Amniotic epithelial cell (primary cell): ENCODE measurements around the gene POTEE.

GRCh38 chr2:130194906-130195429 lies 3.3 kb downstream of the TUBA3E start:
- RRBS = no CpG with 5 or more reads among the region's 12 CpGs

DNA sequence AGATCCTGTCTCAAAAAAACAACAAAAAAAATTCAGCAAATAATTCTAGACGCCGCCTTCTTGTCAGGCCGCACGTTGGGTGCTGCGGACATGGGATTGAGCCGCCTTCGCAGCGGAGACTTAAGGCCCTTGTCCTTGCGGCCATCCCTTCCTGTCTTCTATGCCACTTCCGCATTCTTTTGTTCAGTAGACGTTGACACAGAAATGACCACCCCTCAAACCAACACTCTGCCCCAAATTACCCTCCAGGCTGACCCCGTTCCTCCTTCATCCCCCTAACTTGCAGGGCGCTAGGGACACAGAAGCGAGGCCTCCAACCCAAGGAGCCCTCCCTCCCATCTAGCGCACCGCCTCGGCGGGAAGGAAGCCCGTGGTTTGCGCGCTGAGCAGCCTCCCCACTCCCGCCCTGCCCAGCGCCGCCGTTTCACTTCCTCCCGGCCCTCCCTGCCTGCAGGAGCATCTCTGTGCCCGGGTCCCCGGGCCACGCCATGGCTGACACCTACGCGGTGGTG lies 16.0 kb downstream of the PTPN18 start:
- RRBS = 3% methylated on average over 4 of the region's 31 CpGs

DNA sequence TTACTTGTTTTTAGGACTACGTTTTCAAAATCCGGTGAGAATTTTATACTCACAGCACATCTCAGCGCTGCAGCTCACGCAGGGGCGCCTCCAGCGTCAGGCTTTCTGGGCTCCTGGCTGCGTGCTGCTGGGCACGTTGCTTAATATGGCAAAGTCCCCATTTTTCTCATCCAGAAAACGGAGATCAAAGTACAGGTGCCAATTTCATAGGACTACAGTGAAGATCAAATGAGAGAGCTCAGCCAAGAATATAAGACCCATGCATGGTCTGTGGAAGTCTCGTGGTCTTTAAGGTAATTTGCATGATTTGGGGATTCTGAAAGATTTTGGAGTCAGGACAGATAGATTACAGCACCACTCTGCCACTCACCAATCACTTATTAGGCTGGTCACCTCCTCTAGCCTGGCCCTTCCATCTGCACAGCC lies 36.2 kb downstream of the PTPN18 start:
- RRBS = no CpG with 5 or more reads among the region's 10 CpGs

DNA sequence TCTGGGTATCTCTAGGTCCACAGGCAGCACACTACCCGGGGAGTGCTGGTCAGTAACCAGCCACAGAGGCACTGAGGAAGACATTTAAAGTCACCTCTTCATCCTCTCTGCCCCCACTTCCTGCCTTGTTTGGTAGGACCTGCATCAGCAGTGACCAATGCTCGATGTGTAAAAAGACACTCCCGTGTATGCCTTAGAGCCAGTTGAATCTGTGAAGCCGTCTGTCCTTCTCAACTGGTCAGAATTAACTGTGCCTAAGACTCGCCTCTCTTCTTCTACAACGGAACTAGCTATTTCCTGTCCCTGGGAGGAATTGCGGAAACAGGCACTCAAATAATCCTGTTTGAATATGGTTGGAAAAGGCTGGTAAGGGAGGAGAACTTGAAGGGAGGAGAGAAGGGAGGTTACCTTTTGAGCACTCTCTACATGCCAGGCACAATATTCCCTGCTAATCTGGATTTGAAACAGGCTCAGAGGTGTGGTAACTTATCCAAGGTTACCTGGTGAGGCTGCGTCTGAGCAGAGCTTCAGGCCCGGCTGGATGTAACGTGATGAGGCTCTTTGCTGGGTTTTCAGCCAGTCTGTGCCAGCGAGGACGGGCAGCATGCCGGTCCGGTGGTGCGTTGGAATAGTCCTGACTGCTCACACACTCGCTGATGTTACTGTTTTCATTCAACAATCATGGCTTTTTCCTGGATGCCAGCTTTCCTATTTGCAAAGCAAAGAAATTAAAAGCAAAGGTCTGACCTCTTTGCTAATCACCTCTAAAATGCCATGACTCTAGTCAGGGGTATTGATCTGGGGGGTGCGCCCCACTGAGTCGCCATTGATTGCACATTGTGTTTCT lies 127.0 kb downstream of the FAM168B start:
- RRBS = 53% methylated on average over 5 of the region's 18 CpGs

DNA sequence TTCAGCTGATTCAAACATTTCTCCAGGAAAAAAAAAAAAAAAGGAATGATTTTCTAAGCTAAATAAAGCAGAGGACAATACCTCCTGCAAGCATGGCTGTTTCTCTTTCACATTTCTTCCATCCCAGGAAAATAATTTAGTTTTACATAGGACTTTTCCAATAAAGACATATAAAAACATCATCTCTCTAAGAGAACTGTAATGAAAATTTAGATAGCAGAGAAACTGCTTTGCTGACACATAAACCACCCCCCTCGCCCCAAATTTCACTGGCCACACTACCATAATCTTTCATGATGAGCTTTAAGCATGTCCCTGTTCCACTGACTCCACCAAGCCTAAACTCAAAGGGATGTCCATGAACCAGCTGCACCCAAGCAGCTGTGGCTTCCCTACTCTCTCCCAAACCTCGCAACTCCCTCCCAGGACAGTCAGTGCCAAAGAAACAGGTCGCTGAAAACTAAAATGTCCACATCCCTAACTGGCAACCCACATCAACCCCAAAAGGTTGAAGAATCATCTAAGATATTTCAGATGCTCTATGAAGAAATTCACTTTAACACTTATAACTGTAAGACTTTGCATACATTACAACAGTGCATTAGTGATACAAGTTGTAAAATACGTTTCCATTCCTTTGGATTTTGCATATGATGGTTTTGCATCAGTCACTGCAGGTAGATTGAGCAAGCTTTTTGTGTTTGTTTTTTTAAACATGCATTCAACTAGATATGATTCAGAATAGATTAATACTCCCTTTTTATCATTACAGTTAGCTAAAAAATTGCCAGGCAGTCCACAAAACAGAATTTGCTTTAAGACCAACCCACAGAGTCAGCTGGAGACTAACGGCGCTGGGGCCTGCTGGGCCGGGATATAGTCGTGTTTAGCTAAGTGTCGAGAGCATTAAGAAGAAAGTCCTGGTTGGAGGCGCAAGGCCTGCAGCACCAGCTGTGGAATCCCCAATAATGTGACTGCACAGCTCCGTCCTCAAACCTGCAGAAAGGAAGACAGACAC lies 41.5 kb downstream of the FAM168B start:
- RRBS = no CpG with 5 or more reads among the region's 11 CpGs

- RRBS = no CpG with 5 or more reads among the region's 3 CpGs
These were observed 28.1 kb downstream of the FAM168B start for GRCh38 chr2:131065179-131065493.

DNA sequence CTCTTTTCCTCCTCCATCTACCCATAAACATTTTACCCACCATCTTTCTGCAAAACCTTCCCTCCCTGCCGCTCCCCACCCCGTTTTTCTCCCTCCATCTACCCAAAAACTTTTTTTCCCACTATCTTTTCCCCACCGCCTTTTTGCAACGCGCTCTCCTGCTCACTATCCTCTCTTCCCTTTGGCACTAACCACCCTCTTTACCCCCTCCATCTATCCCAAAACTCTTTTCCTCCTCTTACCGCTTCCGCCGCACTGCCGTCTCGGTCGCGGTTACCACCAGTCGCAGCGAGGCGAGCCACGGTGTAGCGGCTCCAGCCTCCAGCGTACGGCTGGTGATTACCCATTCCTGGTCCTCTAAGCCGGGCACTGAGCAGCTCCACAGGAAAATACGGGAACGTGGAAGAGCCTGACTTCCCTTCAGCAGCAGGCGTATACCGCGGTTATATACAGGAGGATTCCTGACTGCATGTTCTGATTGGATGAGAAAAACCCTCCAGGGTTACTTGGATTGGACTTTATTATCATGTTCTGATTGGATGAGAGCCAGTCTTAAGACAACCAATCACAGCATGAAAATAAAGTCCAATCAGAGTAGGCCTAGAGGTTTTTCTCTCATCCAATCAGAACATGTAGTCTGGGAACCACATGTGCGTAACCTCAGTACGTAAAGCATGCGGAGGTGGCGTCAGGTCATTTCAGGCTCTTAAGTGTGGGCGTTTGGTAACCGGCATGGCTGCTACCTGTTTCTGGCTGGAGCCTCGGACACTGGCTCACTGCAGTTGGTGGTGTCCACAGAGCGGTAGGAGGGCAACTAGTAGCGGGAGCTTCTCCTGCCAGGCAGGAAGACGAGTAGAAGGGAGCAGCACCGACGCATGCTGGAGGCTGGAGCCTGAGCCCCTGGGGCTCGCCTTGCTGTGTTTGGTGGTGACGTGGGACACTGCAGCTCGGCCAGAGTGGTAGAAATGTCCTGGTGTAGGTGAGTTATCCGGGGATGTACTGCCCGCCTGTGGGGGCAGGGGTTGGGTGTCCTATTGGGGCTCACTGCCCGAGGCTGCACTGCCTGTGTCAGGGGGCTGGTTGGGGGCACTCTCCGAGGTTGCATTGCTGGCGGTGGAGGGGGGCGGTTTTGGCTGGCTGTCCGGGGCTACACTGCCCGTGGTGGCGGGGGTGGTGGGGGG lies at the start of gene POTEE:
Gene POTEE (plus strand): TSS at position 696 of the 1,181 bp plus-strand sequence.
- RRBS = no CpG with 5 or more reads among the region's 49 CpGs

- RRBS = no CpG with 5 or more reads among the region's 15 CpGs
These were observed 9.2 kb upstream of the CCDC74A start for GRCh38 chr2:131518329-131519002.

GRCh38 chr2:131646567-131647306 lies 119.0 kb downstream of the CCDC74A start:
- RRBS = 19% methylated on average over 4 of the region's 48 CpGs

DNA sequence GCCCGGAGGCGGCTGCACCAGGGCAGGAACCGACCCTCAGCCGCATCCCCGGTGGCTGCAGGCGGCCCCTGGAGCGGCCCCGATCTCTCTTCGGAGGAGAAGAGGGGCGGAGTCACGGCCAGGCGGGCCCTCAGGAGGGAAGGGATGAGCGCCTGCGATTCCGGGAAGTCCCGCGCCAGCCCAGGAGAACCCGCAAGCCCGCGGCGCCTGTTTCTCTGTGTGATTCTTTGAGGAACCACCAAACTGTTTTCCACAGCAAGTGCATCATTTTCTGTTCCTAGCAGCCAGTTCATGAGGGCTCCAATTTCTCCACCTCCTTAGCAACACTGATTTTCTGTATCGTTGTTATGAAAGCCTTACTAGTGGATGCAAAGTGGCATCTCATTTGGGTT lies 63.1 kb upstream of the GPR39 start:
- RRBS = 2% methylated on average over 5 of the region's 22 CpGs

DNA sequence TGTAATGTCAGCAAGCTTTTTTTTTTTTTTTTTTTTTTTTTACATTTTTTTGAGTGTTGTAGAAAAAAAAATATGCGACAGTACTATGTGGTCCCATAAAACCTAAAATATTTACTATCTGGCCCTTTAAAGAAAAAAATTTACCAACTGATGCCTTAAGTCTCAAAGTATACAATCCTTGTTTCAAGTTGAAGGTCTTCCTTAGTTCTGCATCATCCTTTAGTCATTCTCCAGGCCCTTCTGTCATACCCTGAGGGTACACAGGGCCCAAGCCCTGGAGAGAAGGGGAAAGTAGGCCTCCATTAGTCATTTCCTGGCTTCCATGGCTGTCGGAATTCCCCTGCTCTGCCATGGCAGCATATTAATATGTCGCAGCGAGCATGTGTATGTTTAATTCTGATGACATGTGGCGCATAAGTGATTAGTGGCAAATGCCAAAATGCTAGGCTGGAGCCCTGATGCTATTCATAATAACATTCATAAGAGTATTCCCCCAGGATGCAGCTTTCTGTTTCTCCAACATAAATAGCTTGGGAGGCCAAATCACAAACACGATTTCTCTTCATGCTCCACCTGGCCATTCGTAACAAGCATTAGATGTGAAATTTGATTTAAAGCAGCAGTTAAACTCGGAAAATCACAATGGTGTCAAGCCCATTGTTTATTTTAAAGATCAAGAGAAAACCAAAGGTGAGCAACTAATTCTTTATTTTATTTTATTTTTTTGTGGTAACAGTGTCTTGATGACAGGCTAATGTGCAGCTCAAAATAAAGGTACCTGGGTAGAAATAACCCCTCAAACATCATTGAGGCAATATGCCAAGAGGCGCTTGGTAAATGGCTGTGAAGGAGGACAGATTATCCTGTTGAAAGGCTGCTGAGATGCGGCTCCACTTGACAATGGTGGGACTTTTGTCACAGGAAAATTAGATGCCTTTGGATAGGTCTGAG lies 22.2 kb downstream of the GPR39 start:
- RRBS = no CpG with 5 or more reads among the region's 10 CpGs

GRCh38 chr2:133265165-133266106 lies 302.8 kb downstream of the NCKAP5 start:
- RRBS = no CpG with 5 or more reads among the region's 28 CpGs

- RRBS = no CpG with 5 or more reads among the region's 1 CpG
These were observed 12.9 kb upstream of the NCKAP5 start for GRCh38 chr2:133581034-133581623.

GRCh38 chr2:133602683-133602914 lies 34.3 kb upstream of the NCKAP5 start:
- RRBS = no CpG with 5 or more reads among the region's 3 CpGs

DNA sequence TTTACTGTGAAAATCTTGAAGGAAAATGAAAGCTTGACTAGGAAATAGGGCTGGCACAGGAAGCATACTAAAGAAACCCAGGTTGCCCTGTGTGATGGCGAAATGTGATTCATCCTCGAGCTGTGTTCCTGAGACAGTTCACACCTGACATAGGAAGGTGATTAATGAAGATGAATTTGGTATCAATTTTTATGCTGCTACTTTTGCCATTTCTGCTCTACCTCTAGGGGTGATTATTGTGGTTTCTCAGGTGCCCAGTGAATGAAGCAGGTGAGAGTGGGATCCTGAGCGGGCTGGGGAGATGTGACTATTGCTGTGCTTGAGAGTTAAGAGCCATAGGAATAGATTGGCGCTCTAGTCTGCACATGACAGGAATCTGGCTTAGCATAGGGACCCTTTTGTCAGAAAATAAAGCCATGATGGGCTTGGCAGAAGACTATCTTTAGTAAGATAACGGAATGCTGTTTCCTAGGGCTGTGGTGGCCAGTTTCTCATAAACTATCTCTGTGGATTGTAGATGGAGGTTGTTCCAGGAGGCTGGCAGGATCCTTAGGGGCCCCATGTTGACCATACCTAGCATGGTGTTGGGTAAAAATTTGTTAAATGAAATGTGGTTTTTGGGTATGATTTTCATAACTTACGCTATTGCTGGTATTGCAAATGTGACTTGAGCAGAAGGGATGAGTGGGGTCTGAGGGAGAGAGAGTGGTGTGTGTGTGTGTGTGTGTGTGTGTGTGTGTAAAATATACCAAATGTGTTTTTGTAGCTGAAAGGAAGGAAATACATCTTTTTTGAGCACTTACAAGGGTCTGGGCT lies 37.1 kb upstream of the MGAT5 start:
- RRBS = no CpG with 5 or more reads among the region's 6 CpGs

GRCh38 chr2:134260265-134260891 lies 6.5 kb downstream of the MGAT5 start:
- RRBS = no CpG with 5 or more reads among the region's 7 CpGs

DNA sequence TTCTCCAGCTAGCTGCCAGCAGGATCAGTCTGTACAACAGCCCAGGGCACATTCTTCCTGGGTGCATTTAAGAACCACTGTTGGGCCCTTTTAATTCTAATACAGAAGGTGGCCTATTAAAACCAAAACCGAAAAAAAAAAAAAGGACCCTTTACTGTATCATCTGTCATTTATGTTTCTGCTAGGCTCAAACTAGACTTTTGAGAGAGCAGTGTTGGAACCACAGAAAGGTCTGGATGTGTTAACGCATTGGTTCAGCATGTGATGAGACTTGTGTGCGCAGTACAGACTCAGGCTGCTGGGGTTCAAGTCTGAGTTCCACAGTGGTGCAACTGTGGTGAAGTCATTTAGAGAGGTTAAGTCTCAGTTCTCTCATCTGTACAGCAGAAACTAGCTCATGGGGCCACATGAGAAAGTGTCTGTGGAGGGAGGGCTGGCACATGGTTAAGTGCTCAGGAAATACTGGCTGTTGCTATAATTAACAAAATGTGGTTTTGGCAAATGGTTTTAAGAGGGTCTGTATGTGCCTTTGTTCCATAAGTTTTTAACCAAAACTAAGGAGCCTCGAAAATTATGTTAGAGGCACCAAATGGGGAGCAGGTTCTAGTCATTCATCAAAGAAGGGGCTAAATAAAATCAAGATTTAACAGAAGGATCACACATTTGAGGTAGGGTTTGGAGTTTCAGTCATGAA lies 29.1 kb downstream of the MGAT5 start:
- RRBS = no CpG with 5 or more reads among the region's 4 CpGs

- RRBS = no CpG with 5 or more reads among the region's 4 CpGs
These were observed 40.8 kb downstream of the MGAT5 start for GRCh38 chr2:134294756-134295046.

DNA sequence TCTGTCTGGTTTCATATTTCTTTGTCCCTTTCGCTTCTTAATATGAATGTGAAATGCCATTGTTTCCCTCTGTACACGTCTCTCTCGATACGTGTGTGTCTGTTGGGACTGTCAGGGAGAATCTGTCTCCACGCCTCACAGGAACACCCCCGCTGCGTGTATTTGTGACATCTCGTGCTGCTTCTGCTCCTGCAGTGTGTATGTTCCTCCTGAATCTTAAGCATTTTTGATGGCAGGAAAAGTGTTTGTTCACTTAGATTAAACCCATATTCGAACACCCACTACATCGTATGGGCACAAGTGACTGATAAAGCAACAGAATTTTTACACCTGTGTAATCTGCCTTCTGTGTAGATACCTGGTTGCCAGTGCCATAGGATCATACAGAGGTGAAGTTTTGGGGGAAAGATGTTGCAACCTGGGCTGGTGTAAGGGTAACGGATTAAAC lies 59.2 kb downstream of the MGAT5 start:
- RRBS = no CpG with 5 or more reads among the region's 11 CpGs

DNA sequence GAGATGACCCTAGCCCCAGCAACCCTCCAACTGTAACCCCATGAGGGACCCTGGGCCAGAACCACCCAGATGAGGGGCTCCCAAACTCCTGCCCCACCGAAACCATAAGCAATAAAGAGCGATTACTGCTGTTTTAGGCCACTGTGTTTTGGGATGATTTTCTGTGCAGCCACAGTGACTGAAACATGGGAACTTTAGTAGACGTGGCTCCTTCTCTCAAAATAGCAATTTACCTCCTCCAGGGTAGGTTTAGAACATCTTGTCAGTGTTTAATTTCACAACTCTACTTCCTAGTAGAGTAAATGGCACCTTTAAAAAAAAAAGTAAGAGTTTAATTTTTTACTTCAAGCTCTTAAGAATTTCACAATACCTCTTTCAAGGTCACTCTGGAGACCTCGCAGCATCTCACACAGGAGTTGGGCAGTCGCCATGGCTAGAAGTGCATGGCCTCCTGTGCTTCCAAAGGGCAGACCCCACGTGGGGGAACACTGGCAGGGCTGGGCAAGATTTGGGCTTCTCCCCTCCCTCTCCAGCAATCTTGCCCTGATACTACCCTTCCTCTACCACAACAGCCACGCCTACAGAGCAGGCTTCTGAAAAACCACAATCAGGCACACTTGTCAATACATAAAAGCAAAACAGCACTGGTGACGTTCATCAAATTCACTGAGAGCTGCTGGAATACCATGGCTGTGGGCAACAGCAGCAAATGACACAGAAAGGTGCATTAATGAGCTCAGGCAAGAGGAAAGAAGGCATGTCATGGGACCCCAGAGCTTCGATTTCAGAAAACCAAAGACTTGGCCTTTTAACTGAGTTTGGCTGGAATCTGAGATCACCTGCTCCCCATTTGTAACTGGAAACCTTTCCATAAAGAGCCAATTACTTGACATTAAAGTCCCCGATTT lies 48.6 kb downstream of the TMEM163 start:
- RRBS = no CpG with 5 or more reads among the region's 10 CpGs